Heart (tissue), 3 donors: Measurements from ENCODE around the gene IGF2BP2.

GRCh38 chr3:185337243-185337651, 25.7 kb upstream of the MAP3K13 start:
- RAMPAGE, long total RNA, 2 experiments, result no peak in any of the 2 experiments

DNA sequence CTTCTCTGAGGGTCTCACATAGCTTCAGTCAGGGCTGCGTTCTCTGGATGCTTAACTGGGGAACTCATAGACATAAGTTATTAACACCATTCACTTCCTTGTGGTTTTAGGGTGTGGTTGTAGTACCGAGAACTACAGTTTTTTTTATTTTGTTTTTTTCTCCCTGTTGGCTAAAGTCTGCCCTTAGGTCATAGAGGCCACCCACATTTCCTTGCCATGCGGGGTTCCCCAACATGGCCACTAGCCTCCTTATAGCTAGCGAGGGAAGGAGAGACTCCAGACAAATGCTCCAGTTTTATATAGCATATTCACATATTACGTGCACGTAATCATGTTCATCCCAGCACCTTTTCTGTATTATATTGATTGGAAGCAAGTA, 20.1 kb upstream of the MAP3K13 start:
- RAMPAGE, long total RNA, 2 experiments, result no peak in any of the 2 experiments

GRCh38 chr3:185496492-185497468, 2.1 kb downstream of the TMEM41A start:
- RAMPAGE, long total RNA, 2 experiments, result no peak in any of the 2 experiments

GRCh38 chr3:185503484-185504194, 4.8 kb upstream of the TMEM41A start:
- RAMPAGE, long total RNA, 2 experiments, result no peak in any of the 2 experiments

DNA sequence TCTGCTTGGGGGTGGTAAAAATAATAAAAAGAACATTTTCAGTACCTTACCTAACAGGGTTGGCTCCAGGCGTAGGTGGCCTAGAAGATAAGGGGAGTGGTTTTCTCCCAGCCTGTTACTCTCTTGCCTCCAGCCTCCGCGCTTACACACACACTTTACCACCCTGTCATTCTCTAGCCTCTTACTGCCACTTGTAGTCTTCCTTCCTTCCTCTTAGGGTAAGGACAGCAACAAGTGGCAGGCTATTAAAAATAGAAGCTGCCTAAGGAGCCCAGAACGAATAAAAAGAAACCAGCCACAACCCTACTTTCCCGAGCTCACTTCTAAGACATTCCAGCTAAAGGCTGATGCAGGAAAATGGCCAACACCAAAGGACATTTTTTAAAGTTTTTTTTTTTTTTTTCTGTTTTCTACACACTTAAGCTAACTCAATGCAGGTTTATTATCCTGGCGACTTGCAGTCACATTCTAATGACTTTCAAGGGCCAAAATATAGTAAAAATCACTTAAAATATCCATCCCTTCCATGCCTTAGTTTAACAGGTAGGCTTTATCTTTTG, 9.7 kb upstream of the LIPH start:
- RAMPAGE, long total RNA, 2 experiments, result no peak in any of the 2 experiments

- RAMPAGE, long total RNA, 2 experiments, result no peak in any of the 2 experiments
Observed at GRCh38 chr3:185820788-185821628, 3.8 kb downstream of the IGF2BP2 start.

DNA sequence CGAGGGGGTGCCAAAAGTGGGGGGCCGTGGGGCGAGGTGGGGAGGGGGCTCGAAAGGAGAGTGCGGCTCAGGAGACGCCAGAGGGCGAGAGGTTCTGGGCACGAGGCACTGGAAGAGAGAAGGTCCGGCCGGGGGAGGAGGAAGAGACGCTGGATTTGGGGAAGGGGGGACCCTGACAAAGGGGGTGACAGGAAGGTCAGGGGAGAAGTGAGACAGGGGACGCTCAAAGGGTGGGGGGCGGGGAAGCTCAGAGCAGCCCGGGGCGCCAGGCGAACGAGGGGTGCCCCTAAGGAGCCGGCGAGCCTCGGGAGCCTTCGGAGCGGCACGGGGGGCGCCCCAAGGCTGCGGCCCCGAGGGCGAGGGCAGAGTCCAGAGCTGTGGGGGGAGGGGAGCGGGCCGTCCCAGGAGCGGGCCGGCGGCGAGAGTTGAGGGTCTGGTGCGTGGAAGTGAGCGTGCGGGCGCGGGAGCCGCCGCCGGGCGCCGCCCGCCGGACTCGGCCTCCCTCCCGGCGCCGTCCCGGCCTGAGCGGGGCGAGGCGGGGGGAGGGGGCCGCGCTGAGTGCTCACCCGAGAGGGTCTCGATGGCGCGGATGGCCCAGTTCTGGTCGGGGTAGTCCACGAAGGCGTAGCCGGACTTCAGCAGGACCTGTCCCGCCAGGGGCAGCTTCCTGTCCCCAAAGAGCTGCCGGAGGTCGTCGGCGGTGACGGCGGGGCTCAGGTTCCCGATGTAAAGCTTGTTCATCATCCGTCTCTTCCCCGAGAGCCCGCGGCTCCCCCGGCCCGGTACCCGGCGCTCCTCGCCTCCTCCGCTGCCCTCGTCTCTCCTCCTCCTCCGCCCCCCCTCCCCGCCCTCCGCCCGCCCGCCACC, at the start of gene IGF2BP2:
Gene IGF2BP2, minus strand, starts transcription at position 826 of the 867 bp plus-strand sequence.
- RAMPAGE, long total RNA, 2 experiments, result start-site peak on the minus strand in 1 of 2 experiments, centred at position 778 of the sequence, 207 to 394 reads per replicate

- RAMPAGE, long total RNA, 2 experiments, result no peak in any of the 2 experiments
Observed at GRCh38 chr3:185935256-185935811, 2.5 kb downstream of the TRA2B start.

DNA sequence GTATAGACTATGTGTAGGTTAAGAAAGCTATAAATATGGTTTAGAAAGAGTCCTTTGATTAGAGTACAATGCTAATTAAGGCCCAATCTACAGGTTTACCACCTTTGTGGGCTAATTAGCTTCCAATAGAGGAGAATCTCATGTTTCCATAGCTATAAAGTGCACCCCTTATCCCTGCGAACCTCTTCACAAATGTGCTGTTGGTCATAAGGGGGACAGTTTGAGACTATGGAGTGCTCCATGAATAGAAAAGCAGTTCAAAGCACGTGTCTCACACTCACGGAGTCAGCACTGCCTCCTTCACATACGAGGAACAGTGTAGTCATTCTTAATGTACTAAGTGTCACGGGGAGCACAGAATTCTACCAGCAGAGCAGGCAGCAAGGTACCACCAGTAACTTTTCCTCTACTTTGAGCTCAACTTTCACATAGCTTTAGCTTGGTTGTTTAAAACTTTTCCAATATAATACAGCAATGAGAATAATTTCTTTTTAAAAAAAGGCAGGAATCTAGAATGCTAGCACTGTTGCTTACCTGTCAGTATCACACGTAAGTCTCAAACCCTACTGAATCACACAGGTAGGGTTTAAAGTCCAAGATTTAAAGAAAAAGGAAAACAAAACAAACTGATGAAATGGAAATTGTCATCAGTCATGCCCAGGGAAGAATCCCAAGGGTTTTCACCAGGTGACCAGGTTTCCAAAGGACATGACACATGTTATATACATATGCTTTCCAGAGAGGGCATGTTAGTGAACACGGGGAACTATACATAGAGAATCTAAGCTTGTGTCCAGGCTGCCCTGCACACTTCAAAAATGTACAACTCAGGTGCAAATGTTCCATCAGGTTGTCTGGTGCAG, 61.9 kb downstream of the ETV5 start:
- RAMPAGE, long total RNA, 2 experiments, result no peak in any of the 2 experiments

GRCh38 chr3:186281067-186281542, 80.9 kb downstream of the DGKG start:
- RAMPAGE, long total RNA, 2 experiments, result no peak in any of the 2 experiments

DNA sequence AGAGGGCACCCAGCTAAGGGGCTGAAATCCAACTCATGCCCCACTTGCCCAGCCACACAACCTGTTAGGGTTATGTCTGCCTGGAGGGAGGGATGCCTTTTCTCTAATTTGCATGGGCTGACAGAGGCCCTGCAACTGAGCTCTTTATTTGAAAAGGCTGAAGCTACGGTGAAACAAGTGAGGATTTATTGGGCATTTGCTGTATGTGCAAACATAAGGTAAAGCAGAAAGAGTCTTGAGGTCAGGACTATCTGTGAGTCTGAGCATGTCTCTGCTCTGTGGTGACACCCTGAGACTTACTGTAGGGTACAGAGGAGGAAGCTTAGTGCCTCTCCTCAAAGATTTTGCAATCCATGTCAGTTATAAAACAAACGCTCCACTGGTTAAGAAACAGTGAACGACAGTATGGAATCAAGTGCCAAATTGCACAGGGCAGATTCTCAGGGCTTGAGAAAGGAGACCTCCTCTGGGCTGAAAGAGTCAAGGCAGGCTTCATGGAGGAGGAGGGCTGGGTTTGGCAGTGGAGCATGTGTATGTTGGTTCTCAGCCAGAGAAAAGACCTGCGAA, 3.1 kb upstream of the DGKG start:
- RAMPAGE, long total RNA, 2 experiments, result no peak in any of the 2 experiments

DNA sequence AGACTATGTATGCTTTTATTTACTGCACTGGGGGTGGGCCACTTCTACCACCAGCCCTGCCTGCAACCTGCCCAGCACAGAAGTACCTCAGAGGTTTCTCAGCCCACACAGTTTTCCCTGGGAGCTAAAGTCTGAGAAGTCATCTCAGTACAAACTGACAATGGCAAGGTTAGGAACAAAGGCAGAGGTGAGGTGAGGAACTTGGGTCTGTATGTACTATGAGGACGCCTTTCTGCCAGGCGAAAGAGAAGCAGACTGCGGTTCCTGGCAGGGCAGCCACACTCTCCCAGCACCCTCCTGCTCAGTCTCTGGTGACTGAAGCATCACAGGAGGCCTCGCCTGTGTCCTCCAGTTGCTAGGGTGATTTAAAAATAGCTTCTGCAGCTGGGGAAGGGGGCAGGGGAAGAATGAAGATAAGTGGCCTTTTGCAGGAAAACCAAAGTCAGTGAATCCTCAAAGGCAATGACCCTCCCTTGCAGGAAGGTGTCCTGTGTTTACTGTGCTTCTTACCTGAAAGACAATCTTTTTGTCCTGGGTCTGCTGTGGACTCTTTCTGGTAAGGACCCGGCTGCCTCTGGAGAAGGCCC, 65.5 kb upstream of the DGKG start:
- RAMPAGE, long total RNA, 2 experiments, result no peak in any of the 2 experiments

GRCh38 chr3:186526150-186526713, 17.9 kb downstream of the CRYGS start:
- RAMPAGE, long total RNA, 2 experiments, result no peak in any of the 2 experiments

DNA sequence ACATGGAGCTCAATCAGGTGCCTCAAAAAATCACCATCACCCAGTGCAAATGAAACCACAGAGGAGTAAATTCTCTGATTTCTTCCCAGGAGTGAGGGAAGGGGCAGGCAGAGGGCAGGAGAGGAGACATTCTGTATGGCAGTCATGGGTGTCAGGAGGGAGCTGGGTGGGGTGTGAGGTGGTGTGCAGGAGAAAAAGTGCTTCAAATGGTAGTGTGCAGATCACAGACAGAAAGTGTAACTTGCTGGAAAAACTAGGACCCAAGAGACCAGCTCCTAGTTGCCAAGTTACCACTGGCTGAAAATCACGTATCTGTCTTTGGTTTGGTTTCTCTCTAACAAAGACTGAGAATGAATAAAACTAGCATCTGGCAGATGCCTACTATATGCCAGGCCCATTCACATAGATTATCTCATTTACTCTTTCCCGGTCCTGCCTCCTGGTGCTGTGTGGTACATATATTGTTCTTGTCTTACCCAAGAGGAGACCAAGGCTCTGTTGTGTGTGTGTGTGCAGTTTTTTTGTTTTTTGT, 599 bp downstream of the AHSG start:
- RAMPAGE, long total RNA, 2 experiments, result no peak in any of the 2 experiments

- RAMPAGE, long total RNA, 2 experiments, result no peak in any of the 2 experiments
Observed at GRCh38 chr3:186788578-186789640, 5.5 kb downstream of the EIF4A2 start.

DNA sequence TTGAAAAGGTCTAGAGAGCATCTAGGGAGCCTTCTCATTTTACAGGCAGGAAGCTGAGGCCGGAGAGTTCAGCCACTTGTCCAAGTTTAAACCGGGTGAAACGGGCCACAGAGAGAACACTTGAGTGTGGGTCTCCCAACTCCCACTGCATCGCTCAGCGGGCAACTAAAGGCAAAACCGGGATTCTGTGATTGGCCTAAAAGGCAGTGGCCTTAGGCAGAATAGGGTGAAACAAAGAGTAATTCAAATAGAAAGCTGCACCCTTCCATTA, 1.8 kb downstream of the ST6GAL1 start:
- RAMPAGE, long total RNA, 2 experiments, result no peak in any of the 2 experiments

- RAMPAGE, long total RNA, 2 experiments, result no peak in any of the 2 experiments
Observed at GRCh38 chr3:186974509-186975692, 44.6 kb downstream of the ST6GAL1 start.

DNA sequence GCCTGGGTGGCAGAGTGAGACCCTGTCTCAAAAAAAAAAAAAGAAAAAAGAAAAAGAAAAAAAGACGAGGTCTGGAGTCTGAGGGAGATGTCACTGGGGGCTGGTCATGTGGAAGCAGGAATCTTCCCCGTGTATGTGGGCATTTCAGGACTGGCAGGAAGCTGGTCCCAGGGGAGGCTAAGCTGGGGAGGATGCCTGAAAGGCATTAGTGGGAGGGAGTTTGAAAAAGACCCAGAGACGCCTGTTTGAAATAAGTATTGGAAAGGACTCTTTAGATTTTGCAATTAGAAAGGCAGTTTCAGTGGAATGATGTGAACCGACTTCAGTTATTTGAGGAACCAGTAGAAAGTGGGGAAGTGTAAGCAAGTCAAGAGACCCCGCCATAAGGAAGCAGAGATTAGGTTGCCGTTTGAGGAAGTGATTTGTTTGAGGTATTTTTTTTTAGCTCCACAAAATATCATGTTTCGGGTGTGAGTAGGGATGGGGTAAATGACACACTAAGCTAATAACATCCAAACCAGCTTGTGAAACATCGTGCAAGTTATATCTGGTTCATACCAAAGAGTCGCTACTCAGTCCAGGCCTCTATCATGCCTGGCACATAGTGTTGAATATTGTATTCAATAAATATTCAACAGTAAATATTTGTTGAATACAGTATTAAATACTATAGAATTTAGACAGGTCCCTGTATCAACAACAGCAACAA, 55.6 kb downstream of the ST6GAL1 start:
- RAMPAGE, long total RNA, 2 experiments, result no peak in any of the 2 experiments

GRCh38 chr3:187016444-187017319, 86.4 kb downstream of the ST6GAL1 start:
- RAMPAGE, long total RNA, 2 experiments, result no peak in any of the 2 experiments

- RAMPAGE, long total RNA, 2 experiments, result no peak in any of the 2 experiments
Observed at GRCh38 chr3:187065468-187065796, 73.9 kb downstream of the RPL39L start.